Metanephros (tissue), 2 donors: ENCODE measurements around the genes CT45A6, MMGT1, MCF2, CXorf66, SPANXN2 and CXorf51A.

- RAMPAGE, long total RNA, result no peak
These were observed at the start of gene CT45A6 for GRCh38 chrX:135802635-135803129. Gene CT45A6 (minus strand): TSS chrX:135802787.

- RAMPAGE, long total RNA, result no peak
These were observed 745 bp downstream of the MMGT1 start for GRCh38 chrX:135973139-135973347.

GRCh38 chrX:135973348-135974356, at the start of gene MMGT1:
Gene MMGT1 (minus strand): TSS chrX:135973988.
- RAMPAGE, long total RNA, result start-site peak on the minus strand at chrX:135973706-135973771, 486 and 135 reads in 2 replicates; start-site peak on the minus strand at chrX:135973959-135974033, 79 and 20 reads in 2 replicates

GRCh38 chrX:136173901-136174796, 22.7 kb upstream of the FHL1 start:
- RAMPAGE, long total RNA, result no peak

DNA sequence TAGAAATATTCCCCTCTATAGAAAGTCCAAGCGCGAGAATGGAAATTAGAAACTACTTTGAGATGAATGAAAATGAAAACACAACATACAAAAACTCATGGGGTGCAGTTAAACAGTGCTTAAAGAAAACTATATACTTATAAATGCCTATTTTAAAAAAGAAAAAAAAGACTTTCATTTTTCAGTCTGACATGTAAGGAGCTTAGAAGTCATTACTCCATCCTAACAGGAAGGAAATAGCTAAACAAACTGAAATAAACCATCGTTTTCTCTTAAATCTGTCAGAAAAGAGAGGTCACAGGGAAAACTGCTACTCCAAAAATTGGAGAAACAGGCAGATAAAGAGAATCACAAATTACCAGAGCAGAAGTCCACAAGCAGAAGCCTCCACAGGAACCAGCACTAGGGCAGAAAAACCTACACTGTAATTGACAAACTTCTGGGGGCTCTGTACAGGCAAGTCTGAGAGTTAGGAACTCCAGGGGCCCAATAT, 65.5 kb downstream of the ARHGEF6 start:
- RAMPAGE, long total RNA, result no peak

GRCh38 chrX:137651224-137651423, 85.2 kb downstream of the ZIC3 start:
- RAMPAGE, long total RNA, result no peak

DNA sequence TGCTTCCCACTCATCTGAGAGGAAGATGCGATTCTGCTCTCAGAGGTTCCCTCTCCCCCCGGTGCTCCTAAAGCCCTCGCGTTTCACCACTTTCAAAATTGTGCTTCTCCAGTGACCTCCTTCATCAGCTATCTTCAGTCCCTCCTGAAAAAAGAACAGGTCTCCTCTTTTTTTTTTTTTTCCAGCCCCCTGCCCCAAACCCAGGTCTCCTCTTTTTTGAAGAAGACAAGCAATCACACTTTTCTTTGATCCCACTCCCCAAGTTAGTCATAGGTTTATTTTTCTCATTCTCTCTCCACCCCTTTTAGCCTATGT, 432.0 kb downstream of the ZIC3 start:
- RAMPAGE, long total RNA, result no peak

- RAMPAGE, long total RNA, result no peak
These were observed at the start of gene MCF2 for GRCh38 chrX:139707870-139708463. Gene MCF2 (minus strand): TSS chrX:139708167.

DNA sequence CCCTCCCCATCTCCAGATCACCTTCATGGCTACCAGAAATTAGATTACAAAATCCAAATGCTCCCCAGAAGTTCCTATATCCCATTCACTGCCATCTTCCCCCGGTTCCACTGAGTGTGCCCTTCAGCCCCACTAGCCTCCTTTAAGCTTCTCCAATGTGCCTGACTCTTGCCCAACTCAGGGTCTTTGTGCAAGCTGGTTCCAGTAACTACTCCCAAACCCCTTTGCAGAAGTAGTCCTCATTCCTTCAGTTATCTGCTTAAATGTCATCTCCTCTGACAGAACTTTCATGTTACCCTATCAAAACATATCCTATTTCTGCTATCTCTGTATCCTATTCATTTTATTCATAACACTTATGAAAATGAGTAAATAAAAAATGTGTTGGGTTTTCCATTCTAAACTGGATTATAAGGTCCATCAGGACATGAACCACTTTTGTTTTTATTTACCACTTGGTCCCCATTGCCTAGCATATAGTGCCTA, 24.8 kb downstream of the ATP11C start:
- RAMPAGE, long total RNA, result no peak

- RAMPAGE, long total RNA, result no peak
These were observed at the start of gene CXorf66 for GRCh38 chrX:139965247-139965657. Gene CXorf66 (minus strand): TSS chrX:139965521.

GRCh38 chrX:140503404-140504499, 1.1 kb downstream of the SOX3 start:
- RAMPAGE, long total RNA, result no peak

GRCh38 chrX:140710607-140711092, 205.8 kb upstream of the SOX3 start:
- RAMPAGE, long total RNA, result no peak

DNA sequence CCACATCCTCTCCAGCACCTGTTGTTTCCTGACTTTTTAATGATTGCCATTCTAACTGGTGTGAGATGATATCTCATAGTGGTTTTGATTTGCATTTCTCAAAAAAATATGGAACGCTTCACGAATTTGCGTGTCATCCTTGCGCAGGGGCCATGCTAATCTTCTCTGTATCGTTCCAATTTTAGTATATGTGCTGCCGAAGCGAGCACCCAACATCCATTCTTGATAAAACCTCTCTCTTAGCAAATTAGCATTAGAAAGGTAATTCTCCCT, 59.1 kb downstream of the LDOC1 start:
- RAMPAGE, long total RNA, result no peak

DNA sequence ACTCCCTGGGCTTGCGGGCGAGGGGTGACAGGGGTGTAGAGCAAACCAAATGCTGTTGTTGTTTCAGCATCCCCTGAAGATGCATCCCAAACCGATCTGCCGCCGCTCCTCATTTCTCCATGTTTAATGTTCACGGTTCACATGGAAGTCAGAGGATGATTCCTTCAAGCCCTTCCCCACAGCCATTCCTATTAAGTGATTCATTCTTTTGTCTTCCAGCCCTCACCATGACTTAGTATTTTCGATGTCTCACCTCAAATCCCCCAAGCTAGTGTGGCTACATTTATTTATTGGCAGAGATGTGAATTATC, 301 bp upstream of the SPANXC start:
- RAMPAGE, long total RNA, result no peak

- RAMPAGE, long total RNA, result no peak
These were observed at the start of gene SPANXN2 for GRCh38 chrX:143720615-143720910. Gene SPANXN2 (minus strand): TSS chrX:143720752.

- RAMPAGE, long total RNA, result no peak
These were observed at the start of gene CXorf51A for GRCh38 chrX:146814494-146815026. Gene CXorf51A (minus strand): TSS chrX:146814744.

DNA sequence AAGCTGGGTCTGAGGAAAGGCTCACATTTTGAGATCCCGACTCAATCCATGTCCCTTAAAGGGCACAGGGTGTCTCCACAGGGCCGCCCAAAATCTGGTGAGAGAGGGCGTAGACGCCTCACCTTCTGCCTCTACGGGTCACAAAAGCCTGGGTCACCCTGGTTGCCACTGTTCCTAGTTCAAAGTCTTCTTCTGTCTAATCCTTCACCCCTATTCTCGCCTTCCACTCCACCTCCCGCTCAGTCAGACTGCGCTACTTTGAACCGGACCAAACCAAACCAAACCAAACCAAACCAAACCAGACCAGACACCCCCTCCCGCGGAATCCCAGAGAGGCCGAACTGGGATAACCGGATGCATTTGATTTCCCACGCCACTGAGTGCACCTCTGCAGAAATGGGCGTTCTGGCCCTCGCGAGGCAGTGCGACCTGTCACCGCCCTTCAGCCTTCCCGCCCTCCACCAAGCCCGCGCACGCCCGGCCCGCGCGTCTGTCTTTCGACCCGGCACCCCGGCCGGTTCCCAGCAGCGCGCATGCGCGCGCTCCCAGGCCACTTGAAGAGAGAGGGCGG, 378 bp upstream of the FMR1 start:
- RAMPAGE, long total RNA, result no peak

- RAMPAGE, long total RNA, result no peak
These were observed 28.7 kb downstream of the FMR1 start for GRCh38 chrX:147940467-147940782.

DNA sequence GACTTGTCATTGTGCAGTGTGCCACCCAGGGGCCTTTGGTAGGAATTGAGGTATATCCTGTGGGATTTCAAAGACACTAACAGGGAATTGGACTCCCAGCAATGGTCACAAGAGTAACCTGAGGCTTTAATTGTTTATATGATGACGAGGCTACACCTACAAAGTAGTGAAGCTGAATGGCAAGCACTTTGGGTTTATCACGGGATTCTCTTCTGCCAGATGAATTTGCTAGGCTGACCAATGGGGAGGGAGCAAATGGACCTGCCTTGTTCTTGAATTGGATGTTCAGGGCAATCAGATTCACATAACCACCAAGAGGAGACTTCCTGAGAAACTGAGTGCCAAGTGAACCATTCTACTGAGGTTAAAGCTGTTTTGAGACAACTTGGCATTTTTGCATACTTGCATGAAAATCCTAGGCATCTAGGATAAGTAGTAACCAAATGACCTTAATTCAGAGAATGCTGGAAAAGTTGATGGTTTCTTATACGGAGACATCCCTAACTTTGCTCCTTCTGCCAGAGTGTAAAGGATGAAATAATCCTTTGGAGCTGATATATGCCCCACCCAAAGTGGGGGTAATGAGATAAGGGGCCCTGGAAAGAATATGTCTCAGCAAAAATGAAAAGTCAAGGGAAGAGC, 27.9 kb upstream of the FMR1NB start:
- RAMPAGE, long total RNA, result no peak

DNA sequence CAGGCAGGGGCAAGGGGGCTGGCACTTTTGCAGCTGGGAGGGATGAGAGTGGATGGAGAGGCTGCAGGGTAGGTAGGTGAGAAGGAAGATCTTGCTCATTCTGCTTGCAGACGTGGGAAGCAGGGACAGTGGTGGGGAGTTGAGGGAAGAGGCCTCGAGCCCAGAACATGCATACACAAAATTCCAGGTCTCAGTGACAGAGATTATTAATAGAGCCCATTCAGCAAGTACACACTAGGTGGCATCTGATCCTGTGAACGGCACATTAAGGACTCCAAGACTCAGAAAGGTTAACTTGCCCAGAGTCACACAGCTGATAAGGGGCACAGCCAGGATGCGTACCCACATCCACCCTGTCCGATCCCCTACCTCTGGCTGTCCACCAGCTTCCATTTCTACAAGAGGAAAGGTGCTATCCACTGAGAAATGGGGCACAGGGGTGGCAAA, 11.6 kb downstream of the IDS start:
- RAMPAGE, long total RNA, result no peak